GM06990 (cell line): ENCODE measurements around a stretch of chr5.

DNA sequence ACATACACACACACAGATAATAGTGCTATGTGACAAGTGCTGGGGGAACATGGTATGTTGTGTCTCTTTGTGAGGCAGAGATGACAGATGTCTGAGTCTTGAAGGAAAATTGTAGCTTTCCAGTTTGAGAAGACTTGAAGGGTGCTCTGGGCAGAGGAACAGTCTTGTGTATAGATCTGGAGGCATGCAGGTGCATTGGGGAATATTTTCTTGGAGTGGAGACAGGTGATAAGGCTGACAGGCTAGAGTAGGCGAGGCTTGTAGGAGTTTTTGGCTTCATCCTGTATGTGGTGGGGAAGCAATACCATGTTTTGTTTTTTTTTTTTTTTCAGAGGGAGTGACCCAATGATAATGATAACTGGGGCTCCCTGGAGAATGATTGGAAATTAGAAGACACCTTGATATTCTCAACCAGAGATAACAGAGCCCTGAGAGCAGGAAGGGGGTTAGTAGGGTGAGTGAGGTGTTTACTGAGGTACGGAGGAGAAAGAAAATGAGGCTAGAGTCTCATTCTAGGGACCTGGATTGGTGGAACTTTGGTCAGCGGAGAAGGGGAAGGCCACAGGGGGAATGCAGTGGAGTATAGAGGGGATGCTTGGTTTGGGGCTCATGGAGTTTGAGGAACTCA, 13.0 kb downstream of the CTNNA1 start:
- RRBS = no CpG with 5 or more reads among the region's 3 CpGs

DNA sequence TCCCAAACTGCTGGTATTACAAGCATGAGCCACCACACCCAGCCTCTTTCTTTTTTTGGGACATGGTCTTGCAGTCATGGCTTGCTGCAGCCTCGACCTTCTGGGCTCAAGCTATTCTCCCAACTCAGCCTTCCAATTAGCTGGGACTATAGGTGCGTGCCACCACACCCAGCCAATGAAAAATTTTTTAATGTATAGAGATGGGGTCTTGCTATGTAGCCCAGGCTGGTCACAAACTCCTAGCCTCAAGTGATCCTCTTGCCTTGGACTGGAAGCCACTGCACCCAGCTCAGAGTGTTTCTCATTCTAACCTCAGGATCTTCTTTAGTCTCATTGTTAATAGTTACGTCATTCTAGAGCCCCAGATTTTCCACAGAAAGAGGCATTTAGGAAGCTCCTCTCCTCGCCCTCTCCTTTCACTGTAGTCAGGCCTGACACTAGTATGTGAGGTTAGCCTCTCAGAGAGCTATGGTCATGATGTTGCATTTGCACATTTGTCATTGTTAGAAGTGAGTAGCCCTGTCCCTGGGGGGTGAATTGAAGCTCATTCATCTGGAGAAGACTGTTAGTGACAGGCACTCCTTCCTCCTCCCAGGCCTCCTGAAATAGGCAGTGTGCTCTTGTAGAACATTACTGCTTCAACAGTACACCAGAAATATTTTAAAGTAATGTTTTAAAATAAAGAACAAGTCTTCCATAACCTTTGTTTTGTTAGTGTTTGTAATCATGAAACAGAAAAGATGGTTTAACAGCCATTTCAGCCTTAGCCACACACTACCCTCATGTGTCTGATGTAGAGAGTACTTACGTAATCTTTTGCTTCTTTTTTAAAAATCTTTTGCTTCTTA, 26.5 kb upstream of the LRRTM2 start:
- RRBS = no CpG with 5 or more reads among the region's 5 CpGs

DNA sequence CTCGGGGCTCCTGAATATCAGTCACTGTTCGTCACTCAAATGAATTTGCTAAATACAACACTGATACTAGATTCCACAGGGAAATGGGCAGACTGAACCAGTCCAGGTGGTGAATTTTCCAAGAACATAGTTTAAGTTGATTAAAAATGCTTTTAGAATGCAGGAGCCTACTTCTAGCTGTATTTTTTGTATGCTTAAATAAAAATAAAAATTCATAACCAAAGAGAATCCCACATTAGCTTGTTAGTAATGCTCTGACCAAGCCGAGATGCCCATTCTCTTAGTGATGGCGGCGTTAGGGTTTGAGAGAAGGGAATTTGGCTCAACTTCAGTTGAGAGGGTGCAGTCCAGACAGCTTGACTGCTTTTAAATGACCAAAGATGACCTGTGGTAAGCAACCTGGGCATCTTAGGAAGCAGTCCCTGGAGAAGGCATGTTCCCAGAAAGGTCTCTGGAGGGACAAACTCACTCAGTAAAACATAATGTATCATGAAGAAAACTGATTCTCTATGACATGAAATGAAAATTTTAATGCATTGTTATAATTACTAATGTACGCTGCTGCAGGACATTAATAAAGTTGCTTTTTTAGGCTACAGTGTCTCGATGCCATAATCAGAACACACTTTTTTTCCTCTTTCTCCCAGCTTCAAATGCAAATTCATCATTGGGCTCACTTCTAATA, 59.1 kb upstream of the LRRTM2 start:
- RRBS = no CpG with 5 or more reads among the region's 7 CpGs

GRCh38 chr5:138963837-138964369, 88.8 kb upstream of the LRRTM2 start:
- RRBS = 81% methylated on average over 2 of the region's 10 CpGs

- RRBS = no CpG with 5 or more reads among the region's 12 CpGs
These were observed 19.1 kb upstream of the MATR3 start for GRCh38 chr5:139274406-139274773.

DNA sequence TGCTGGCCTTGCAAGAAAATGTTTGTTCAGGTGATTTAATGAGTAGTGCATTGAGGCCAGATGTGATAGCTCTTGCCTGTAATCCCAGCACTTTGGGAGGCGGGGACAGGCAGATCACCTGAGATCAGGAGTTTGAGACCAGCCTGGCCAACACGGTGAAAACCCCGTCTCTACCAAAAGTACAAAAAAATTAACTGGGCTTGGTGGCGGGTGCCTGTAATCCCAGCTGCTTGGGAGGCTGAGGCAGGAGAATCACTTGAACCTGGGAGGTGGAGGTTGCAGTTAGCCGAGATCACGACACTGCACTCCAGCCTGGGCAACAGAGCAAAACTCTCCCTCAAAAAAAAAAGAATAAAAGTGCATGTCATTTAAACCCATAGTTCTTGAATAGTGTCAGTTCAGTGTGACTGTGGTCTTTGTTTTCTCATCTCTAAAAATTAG, 13.0 kb upstream of the PAIP2 start:
- RRBS = no CpG with 5 or more reads among the region's 6 CpGs

GRCh38 chr5:139332348-139332776, 9.3 kb upstream of the PAIP2 start:
- RRBS = no CpG with 5 or more reads among the region's 5 CpGs

DNA sequence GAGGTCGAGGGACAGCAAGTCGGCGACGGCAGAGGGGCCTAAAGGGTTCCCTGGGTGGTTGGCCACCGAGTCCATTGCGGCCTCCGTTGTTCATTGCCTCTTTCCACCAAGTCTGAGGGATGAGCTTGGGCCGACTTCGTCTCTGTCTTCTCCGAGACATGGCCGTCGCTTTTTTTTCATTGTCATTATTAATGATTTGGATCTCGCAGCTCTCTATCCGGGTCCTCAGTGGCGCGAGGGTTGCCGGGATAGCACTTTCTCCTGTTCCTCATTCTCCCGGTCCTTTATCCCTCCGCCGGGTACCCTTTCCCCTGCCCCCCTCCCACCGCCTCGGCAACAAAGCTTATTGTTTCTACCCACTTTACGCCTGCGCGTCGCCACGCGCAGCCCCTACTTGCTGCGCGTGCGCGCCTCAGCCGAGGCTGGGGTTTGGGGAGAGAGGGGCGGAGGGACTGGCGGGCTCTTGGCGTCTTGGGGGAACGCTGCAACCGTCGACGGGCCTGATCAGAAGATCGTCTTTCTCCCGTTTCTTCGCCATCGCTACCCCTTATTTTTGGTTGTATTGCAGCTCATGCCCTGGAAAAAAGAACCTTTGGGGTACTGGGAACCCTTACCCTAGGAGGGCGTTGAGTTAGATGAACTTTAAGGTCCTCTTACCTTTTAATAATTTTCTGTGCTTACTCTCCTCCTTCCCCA, 514 bp downstream of the PAIP2 start:
- RRBS = no CpG with 5 or more reads among the region's 45 CpGs

DNA sequence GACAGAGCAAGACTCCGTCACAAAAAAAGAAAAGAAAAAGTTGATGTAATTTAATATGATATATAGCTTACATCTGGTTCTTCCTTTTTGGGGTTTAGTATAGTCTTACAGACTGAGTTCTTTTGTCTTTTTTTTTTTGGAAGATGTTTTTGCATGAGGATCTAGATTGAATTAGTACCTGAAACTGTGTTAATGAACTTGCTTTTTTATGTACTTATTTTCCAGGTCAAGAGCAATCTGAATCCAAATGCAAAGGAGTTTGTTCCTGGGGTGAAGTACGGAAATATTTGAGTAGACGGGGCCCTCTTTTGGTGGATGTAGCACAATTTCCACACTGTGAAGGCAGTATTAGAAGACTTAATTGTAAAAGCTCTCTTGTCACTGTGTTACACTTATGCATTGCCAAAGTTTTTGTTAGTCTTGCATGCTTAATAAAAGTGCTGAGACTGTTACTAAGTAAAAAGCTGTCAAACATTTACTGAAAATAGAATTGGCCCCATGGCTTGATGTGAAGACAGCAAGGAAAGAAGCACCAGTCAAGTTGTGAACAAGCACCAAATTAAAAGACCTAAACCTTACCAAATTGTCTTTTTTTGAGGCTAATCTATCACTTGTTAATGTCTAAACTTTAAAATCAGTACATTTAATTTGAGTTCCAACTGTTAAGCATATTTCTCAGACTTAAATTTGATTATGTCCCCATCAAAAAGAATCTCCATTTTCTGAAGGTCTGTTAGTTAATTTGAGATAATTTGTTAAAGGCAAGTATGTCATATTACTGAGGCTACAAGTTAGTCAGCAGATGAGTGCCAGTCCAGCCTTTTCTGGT, 14.4 kb downstream of the SLC23A1 start:
- RRBS = no CpG with 5 or more reads among the region's 3 CpGs

DNA sequence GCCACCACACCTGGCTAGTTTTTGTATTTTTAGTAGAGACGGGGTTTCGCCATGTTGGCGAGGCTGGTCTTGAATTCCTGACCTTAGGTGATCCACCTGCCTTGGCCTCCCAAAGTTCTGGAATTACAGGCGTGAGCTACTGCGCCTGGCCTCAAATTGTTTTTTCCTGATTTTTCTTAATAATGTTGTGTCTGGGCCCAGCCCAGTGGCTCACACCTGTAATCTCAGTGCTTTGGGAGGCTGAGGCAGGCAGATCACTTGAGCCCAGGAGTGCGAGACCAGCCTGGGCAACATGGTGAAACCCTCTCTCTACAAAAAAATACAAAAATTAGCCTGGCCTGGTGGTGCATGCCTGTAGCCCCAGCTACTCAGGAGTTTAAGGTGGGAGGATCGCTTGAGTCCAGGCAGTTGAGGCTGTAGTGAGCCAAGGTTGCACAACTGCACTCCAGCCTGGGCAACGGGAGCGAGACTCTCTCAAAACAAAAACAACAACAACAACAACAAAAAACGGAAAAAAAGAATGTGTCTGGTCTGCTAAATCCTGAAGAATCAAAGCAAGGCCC, 41.1 kb downstream of the UBE2D2 start:
- RRBS = no CpG with 5 or more reads among the region's 10 CpGs

DNA sequence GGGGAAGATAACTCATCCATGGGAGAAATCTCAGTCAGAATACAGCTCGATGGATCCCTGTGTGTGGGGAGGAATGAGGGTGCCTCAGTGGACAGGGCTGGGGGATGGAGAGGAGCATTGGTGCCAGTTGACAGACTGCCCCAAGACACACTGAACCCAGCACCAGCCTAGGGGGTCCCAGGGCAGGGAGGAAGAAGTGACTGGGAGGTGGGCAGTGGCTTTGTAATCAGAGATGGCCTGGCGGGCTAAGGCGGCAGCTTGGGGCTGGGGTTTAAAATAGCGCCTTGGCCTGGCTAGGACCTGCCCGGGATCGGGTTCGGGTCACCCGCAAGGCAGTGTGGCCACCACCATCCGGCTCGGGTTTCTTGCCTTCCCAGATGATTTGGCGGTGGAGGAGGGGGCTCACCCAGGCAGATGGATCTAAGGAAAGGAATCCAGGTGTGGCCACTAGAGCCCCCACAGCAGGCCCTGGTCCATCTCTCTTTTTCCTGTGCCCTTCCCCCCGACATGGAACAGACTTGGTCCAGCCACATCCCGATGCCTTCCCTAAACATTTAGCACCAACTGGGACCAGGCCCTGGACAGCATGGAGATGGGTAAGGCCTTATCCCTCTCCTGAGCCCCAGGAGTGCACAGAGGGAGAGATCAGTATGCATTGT, 7.4 kb upstream of the CXXC5 start:
- RRBS = 95% methylated on average over 5 of the region's 13 CpGs

GRCh38 chr5:139651710-139652690, 3.9 kb downstream of the CXXC5 start:
- RRBS = no CpG with 5 or more reads among the region's 25 CpGs

GRCh38 chr5:139666550-139667618, 18.7 kb downstream of the CXXC5 start:
- RRBS = no CpG with 5 or more reads among the region's 9 CpGs

DNA sequence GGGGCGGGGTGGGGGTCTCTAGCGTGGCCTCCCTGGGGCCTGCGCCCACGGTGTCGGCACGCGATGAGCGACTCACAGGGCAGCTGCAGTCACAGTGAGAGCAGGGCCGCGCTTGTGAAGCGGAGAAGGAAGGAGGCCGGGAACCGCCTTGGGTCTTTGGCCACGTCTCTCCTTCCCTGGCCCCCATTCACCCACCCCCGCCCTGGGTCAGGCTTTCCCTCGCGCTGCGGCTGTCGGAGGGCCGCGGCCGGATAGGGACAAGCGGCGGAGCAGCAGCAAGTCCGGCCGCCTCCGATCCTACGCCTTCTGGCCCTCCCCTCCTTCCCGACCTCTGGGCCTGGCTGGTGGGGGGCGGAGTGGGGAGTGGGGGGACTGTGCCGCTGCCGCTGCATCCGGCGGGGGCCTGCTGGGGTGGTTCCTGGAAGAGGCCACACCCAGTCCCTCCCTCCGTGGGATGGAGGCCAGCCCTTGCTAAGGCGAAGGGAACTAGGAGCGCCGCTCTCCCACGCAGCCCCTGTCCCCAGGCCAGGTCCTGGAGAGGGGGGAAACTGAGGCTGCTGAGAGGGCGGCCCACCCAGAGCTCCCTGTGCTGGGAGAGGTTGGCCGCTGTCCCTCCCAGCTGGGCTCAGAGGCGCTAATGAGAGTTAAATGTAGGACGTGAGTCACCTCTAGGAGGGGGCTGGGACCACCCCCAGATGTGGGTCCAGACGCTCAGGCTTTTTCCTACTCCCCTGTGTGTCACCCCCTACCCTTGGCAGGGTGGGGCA, 49.2 kb downstream of the CXXC5 start:
- RRBS = 9% methylated on average over 10 of the region's 44 CpGs

GRCh38 chr5:139760554-139761251, 34.9 kb upstream of the PSD2 start:
- RRBS = no CpG with 5 or more reads among the region's 5 CpGs

DNA sequence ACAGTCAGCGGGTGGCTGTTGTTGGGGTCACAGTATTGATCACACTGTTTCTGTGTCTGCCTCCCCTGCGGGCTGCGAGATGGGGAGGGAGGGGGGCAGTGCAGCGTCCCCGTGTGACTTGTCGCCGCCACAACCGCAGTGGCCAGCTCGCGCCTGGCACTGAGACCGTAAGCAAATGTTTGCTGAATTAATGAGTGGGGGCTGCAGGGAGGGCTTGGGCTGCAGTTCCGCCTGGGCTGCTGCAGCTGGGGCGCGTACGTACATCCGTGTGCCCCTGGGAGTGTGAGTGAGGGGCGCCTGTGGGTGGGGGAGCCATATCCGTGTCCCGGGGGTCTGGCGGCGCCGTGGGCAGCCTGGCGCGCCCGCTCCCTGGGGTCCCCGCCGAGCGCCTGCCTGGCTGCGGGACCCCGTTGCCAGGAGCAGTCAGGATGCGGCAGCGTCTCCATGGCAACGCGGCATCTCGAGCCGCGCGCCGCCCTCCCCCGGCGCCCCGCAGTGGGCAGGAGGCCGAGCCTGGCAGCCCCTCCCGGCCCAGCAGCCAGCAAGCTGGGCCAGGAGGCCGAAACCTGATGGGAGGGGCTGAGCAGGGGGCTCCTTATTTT, 31.4 kb upstream of the PSD2 start:
- RRBS = 4% methylated on average over 5 of the region's 45 CpGs

GRCh38 chr5:139876962-139877378, 81.4 kb downstream of the PSD2 start:
- RRBS = no CpG with 5 or more reads among the region's 4 CpGs

DNA sequence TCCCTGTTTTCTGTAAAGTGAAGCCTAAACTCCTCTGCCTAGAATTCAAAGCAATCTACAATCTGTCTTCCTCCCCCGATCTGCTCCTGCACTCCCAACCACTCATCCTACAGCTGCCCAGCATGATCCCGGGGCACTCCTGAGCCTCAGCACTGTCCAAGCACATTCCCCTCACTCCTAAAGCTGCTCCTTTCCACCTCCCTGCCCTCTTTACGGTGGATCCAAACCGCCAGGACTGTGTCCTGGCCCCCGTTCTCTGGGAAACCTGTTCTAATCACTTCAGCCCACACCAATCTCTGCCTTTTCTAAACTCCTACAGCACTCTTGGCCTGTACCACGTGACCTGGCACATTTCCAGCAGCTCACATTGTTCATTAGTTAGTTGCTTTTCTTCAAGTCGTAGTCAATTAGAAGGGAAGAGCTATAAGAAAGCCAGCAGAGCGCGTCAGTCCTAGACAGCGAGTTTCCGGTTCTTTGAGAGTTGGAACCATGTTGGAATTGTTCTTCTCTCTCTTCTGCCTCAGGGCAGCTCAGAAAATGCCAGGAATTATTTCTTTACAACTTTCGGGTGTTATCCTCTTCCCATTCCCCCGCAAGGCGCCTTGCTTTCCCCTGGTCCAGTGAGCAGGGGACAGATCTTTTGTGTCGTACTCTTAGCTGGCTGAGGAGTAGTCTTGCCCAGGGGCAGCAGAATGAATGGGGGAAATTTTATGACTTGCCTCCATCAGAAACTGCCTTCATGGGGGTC, 60.8 kb downstream of the NRG2 start:
- RRBS = no CpG with 5 or more reads among the region's 15 CpGs

- RRBS = no CpG with 5 or more reads among the region's 14 CpGs
These were observed 42.8 kb downstream of the NRG2 start for GRCh38 chr5:140000085-140000888.

DNA sequence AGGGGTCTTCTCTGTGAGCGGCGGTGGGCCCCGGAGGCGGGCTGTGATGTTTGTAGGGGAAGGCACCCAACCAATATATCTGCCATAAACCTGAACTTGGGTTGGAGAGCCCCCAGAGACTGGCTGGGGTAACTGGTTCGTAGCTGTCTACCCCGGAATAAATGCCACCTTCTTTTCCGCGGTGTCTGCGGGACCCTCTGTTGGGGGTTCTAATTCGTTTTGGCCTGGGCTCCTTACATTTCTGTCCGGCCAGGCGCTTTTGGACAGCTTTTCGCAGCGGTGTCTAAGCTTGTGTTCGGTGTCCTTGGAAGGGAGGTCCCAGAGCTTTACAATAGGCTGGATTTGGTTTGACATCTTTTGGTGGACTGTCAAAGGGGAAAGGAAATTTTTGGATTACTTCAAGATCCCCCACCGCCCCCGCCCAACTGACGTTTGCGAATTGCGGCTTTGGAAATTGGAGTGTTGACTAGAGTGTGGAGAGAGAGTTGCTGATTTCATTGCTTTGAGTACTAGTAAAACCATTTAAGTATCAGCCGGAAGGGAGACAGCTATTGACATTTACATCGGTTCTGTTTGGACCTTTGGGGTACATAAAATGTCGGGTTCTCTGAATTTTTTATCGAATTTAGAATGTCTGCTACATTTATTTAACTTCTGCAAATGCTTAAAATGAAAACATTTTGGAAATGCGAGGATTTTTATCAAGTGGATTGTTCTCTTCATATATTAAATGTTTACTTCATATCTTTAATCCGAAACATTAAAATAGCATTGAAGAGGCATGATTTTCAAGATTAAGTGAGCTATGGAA, 4.8 kb upstream of the PURA start:
- RRBS = 21% methylated on average over 6 of the region's 26 CpGs